Spleen (tissue), 7 donors: ENCODE measurements around the gene LRMDA.

DNA sequence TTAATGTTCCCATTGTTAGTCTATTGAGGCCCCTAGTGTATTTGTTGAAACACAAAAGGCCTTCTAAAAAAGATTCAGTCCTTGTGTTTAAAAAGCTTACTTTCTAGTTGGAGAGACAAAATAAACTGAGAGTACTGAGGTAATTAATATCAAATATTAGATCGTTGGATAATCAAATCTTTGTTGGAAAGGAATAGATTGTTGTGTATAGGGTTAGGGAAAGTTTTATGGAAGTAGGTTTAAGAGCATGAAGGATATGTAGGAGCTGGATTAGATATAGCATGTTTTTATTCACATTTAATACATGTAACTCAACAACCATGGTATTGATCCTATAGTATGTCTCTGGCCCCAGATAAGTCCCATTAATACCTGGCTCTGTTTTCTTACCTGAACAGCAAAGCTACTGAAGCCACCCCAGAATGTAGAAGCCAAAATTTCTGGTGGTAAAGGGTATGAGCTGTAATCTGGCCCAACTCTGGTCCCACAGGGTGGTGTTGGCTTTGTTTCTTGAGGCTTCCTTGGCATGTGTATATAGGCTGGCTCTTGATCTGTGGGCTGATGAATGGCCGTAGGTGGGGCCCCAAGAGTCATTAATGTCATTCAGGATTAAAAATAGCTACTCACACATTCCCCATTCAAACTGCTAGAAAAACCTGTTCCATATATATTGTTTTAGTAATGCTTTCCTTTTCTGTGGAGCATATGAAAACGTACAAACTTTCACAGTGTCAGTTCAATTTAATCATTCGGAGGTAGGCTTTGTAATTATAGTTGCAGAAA, 5.8 kb downstream of the VDAC2 start:
- PRO-cap, 4 experiments: no peak in any of the 4 experiments
- RAMPAGE, long total RNA, 4 experiments: no peak in any of the 4 experiments

- PRO-cap, 4 experiments: no peak in any of the 4 experiments
- RAMPAGE, long total RNA, 4 experiments: no peak in any of the 4 experiments
Measured at GRCh38 chr10:75226657-75227536, 8.9 kb downstream of the COMTD1 start.

DNA sequence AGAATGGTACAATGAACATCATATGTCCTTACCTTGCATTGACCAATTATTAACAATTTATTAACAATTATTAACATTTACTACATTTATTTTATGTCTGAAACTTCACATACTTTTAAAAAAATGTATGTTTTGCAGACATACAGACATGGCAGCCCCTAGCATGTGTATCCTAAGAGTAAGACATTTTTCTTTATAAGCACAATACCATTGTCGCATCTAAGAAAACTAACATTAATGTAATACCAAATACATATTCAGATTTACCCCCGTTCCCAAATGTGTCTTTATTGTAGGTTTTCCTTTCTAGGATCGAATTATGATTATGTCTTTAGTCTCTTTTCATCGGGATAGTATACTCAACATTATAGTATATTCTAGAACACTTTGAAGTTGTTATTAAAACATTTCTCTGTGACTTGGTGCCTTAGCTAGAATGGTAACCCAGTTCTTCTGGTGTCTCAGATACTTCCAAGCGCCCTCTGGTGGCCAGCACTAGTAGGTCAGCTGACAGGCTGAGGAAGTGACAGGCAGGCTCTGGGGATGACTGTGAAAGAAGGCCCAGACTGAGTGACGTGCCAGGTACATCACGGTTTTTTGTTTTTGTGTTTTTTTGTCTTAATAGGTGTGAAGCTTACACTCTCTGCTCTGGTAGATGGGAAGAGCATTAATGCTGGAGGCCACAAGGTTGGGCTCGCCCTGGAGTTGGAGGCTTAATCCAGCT, 5.3 kb downstream of the COMTD1 start:
- PRO-cap, 4 experiments: no peak in any of the 4 experiments
- RAMPAGE, long total RNA, 4 experiments: no peak in any of the 4 experiments

DNA sequence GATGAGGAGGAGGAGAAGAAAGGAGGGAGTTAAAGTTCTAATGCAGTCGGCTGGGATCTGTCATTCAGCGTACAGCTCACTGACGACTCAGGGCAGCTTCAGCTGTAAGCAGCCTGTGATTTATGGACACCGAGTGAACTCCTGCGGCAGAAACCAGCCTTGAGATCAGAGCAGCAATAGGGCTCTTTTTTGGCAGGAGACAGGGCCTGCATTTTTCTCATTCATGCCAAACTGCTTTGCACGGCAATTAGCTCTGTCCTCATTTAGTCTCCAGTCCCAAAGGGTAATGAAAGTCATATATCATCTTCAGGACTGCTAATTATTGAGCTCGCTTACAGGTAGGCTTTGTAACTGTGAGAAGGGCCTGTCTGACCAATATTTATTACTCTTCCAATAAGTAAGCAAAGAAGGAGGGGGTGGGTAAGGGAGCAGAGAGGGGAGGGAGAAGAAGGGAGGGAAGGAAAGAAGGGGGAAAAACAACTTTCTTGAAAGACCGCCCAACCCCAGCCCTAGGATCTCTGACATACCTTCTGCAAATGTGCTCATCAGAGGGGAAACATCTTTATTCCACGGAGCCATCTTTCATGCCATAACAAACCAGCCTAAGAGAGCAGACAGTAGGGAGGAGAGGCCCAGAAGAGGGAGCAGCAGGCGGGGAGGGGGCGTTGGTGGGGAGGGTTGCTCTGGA, 48.1 kb upstream of the COMTD1 start:
- PRO-cap, 4 experiments: peak in 1 of 4 experiments; most common plus-strand start position 149 of the sequence (in 1); most common minus-strand start position 122 of the sequence (in 1)
- RAMPAGE, long total RNA, 4 experiments: no peak in any of the 4 experiments

DNA sequence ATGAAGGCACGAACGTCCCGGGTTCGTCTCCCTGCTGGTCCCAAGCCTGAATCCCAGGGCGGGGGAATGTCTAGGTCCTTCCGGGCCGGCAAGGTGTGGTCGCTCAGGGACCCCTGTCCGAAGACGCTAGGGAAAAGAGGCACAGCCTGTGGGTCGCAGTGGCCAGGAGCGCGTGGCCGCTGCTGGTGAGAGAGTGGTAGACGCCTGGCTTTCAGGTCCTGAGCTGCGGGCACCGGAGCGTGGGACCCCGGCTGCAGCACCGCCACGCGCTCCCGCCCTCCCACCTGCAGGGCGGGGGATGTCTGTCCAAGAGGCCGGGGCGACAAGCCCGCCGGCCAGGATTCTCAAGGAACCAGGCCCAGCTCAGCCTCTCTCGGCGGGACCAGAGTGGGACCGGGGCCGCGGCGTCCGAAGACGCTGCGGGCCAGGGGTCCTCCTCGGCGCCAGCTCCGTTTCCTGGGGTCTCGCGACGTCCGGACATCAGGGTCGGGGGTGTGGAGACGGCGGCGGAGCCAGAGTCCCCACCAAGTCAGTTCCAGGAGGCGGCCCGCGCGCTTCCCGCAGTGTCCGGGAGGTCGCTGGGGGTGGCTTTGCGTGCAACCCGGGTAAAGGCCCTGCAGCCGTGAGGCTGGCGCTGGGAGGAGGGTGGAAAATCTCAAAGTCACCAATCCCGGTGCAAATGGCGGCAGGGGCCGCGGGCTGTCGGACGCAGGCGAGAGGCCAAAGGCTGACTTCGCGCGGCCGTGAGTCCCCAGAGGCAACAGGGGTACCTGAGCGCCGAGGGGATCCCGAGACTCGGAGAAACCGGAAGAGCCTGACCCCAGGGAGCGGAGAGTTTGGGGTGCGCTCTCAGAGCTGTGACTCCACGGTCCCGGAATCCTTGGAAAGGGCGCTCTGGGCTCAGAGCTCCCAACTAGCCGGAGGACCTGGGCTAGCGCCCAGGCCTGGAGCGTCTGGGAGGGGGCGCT, 5.4 kb downstream of the ZNF503 start:
- PRO-cap, 4 experiments: peak in 4 of 4 experiments; most common plus-strand start position 678 of the sequence (in 4); most common minus-strand start position 213 of the sequence (in 1)
- RAMPAGE, long total RNA, 4 experiments: start-site peak on the minus strand in 1 of 4 experiments, centred at position 747 of the sequence, 5 reads per replicate

DNA sequence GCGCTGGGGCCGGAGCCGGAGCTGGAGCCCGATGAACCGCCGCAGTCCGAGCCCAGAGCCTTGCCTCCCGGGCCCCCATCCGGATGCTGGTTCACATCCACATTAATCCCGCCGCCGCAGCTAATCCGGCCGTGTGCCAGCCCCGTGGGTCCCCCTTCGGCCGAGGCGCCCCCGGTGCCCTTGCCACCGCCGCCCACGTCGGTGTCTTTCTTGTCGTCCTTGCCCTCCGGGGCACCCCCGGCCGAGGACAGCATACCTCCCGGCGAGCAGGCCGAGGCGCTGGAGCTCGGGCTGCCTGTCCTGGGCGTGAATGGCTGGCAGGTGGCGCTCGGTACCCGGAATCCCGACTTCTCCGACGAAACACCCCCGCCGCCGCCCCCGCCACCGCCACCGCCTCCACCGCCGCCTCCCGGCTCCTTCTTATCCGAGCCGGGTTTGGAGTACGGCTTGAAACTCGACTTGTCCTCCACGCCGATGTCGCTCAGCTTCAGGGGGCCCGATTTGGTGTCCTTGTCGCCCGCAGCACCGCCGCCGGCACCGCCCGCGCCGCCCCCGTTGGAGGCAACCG, 1.8 kb downstream of the ZNF503 start:
- PRO-cap, 4 experiments: peak in 4 of 4 experiments; most common plus-strand start position 423 of the sequence (in 4); most common minus-strand start position 62 of the sequence (in 2)
- RAMPAGE, long total RNA, 4 experiments: no peak in any of the 4 experiments

DNA sequence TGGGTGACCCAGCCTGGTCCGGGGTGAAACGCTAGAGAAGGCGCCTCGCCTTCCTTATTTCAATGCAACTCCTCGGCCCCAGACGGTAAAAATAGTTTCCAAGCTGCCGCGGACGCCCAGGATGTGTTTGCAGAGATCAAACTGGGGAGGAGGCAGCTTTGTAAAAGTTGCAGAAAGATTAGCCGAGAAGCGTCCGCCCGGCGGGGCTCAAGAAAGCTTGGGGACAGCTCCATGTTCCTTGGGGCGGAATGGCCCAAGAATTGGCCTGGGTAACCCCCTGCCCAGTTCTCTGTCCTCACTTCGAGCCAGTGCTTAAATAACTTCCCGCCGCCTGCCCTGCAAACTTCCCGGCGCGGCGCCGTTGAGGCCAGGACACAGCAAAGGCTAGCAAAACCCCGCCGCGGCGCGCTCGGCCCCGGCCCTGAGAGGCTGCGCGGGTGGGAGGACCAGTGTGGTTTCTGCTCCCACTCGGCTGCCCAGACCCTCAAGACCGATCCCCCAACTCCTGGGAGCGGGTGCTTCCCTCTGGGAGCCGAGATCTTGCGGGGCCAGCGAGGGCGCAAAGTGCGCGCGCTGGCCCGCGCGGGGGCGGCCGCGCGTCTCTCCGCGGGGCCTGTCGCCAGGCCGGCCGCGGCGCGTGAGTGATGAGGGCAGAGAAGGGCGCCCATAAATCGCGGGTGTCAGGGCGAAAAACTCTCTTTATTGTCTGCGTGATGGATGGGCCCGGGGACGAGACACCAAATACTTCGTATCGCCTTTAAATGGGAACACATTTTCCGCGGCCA, 6.3 kb upstream of the ZNF503 start:
- PRO-cap, 4 experiments: peak in 1 of 4 experiments; most common plus-strand start position 192 of the sequence (in 1); most common minus-strand start position 354 of the sequence (in 1)
- RAMPAGE, long total RNA, 4 experiments: no peak in any of the 4 experiments

DNA sequence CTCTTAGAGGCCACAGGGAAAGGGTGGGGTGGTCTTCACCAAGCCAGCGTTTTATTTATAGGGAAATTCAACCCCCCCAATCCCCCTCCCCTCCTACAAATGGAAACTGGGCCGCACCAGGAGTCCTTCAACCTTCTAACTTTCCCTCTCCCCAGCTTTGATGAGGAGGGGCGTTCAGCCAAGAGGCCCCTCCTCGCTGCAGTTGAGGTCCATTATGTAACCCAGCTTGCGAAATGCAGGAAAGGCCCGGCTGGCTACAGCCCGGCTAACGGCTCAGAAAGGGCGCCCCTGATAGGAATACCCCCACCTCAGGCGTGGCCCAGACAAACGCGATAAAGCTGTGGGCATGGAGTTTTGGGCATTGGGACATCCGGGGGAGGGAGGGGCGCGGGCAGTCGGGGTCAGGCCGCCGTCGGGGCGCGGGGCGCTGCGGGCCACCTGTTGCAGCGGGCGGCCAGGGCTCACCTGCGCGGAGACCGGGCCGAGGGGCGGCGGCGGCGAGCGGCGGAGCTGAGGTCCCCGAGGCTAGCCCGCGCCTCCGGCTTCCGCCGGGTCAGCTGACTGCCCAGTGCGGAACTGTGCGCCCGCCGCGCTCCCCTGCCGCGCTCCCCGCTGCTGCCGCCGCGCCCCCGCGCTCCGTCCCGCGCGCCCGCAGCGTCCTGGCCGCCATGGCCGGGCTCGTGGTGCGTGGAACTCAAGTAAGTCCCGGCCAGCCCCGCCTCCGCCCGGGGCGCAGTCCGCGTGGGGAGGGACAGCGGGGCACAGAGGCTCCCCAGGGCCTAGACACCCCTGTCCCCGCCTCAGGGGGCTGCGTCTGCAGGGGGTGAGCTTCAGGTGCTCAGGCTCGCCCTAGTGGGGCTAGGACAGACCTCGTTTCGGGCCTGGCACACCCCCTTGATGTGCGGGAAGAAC, at the start of gene LRMDA:
LRMDA (plus strand) TSS at position 568 of the 912 bp plus-strand sequence.
- PRO-cap, 4 experiments: peak in 4 of 4 experiments; most common plus-strand start position 276 of the sequence (in 1); most common minus-strand start position 559 of the sequence (in 3)
- RAMPAGE, long total RNA, 4 experiments: start-site peak on the minus strand in 1 of 4 experiments, centred at position 527 of the sequence, 8 reads per replicate

GRCh38 chr10:75464630-75465593, 33.5 kb downstream of the LRMDA start:
- PRO-cap, 4 experiments: no peak in any of the 4 experiments
- RAMPAGE, long total RNA, 4 experiments: no peak in any of the 4 experiments

- PRO-cap, 4 experiments: peak in 1 of 4 experiments; most common minus-strand start chr10:75469489 (in 1)
- RAMPAGE, long total RNA, 4 experiments: no peak in any of the 4 experiments
Measured at GRCh38 chr10:75468697-75469742, 37.6 kb downstream of the LRMDA start.

- PRO-cap, 4 experiments: no peak in any of the 4 experiments
- RAMPAGE, long total RNA, 4 experiments: no peak in any of the 4 experiments
Measured at GRCh38 chr10:75779328-75780088, 348.1 kb downstream of the LRMDA start.

- PRO-cap, 4 experiments: peak in 1 of 4 experiments; most common plus-strand start chr10:75929899 (in 1); most common minus-strand start chr10:75929797 (in 1)
- RAMPAGE, long total RNA, 4 experiments: no peak in any of the 4 experiments
Measured at GRCh38 chr10:75929518-75930130, 498.2 kb downstream of the LRMDA start.

DNA sequence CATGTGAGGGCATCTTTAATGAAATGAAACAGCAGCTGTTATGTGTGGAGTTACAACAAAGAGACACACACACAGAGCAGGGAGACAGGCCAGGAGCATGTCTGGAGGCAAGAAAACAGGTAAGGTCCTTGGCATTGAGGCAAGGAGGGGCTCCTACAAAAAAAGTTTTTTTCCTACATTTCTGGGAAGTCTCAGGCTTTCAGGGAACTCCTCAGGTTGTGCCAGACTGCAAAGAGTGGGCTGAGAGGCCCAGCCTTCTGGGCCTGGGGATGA, 571.1 kb downstream of the LRMDA start:
- PRO-cap, 4 experiments: no peak in any of the 4 experiments
- RAMPAGE, long total RNA, 4 experiments: no peak in any of the 4 experiments

GRCh38 chr10:76324315-76324712, 892.9 kb downstream of the LRMDA start:
- PRO-cap, 4 experiments: no peak in any of the 4 experiments
- RAMPAGE, long total RNA, 4 experiments: no peak in any of the 4 experiments

DNA sequence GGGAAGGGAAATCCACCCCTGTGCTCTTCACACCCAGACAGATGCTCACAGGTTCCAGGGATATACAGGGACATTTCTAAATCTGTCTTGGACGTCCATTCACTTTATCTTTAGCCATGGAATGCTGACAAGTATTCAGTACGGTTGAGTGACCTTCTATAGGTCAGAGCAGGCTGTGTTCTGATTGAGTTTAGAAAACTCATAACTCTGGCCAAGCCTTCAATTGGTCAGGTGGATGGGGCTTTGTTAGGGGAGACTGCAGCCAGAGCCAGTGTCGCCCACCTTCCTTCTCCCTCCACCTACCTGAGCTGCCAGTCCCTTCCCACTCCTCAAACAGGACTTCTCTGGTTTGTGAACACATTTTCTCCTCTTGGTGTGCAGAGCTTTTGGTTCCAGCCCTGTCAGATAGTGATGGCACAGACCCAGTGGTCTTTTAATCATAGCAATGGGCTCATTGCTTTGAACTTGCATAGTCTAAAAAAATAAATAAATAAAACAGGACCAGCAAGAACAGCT, 1005.3 kb downstream of the LRMDA start:
- PRO-cap, 4 experiments: no peak in any of the 4 experiments
- RAMPAGE, long total RNA, 4 experiments: no peak in any of the 4 experiments

- PRO-cap, 4 experiments: no peak in any of the 4 experiments
- RAMPAGE, long total RNA, 4 experiments: no peak in any of the 4 experiments
Measured at GRCh38 chr10:76543713-76544100, 1093.9 kb downstream of the KCNMA1 start.

- PRO-cap, 4 experiments: no peak in any of the 4 experiments
- RAMPAGE, long total RNA, 4 experiments: start-site peak on the minus strand in 3 of 4 experiments, at chr10:77212828-77213100 at its widest, 7 to 11 reads per replicate
Measured at GRCh38 chr10:77212630-77213447, 424.8 kb downstream of the KCNMA1 start.

DNA sequence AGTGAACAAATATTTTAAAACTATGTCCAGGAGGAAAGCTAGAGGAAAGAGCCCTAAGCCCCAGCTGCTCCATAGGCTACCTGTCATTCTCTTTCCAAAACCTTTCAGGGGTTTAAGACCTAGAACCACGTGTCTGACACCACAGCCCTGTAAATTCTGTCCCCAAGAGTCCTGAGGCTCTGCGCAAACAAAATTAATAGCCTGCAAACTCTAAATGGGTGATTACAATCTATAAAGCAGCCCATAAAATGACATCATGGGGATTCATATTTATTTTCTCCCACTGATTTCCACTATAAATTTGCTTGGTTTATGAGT, 332.0 kb downstream of the KCNMA1 start:
- PRO-cap, 4 experiments: no peak in any of the 4 experiments
- RAMPAGE, long total RNA, 4 experiments: no peak in any of the 4 experiments

GRCh38 chr10:77402259-77403041, 235.2 kb downstream of the KCNMA1 start:
- PRO-cap, 4 experiments: no peak in any of the 4 experiments
- RAMPAGE, long total RNA, 4 experiments: no peak in any of the 4 experiments

DNA sequence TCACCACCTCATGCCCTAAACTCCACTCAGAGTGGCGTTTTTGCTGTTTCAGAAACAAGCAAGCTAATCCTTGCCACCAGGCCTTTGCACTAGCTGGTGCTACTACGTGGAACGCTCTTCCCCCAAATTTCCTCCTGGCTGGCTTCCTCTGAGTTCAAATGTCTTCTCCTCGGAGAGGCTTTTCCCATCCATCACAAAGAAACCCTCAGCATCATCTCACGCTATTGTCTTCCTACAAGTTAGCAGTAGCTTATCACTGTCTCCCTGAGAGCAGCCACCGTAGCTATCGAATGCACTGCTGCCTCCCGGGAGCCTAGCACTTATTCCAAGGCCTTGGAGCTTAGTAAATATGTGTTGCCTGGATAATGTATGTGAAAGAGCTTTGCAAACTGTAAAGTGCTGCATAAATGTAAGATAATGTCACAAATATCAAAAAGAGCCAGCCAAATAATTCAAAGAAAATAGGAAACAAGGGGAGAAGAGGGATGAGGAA, 124.4 kb downstream of the KCNMA1 start:
- PRO-cap, 4 experiments: no peak in any of the 4 experiments
- RAMPAGE, long total RNA, 4 experiments: start-site peak on the minus strand in 1 of 4 experiments, centred at position 329 of the sequence, 13 reads per replicate